Frontal cortex (tissue), 2 donors: ENCODE measurements around the genes CCL7, CCL11 and FNDC8.

- RAMPAGE, long total RNA: no peak
Observed at GRCh38 chr17:32835173-32835842, 41.6 kb downstream of the MYO1D start.

DNA sequence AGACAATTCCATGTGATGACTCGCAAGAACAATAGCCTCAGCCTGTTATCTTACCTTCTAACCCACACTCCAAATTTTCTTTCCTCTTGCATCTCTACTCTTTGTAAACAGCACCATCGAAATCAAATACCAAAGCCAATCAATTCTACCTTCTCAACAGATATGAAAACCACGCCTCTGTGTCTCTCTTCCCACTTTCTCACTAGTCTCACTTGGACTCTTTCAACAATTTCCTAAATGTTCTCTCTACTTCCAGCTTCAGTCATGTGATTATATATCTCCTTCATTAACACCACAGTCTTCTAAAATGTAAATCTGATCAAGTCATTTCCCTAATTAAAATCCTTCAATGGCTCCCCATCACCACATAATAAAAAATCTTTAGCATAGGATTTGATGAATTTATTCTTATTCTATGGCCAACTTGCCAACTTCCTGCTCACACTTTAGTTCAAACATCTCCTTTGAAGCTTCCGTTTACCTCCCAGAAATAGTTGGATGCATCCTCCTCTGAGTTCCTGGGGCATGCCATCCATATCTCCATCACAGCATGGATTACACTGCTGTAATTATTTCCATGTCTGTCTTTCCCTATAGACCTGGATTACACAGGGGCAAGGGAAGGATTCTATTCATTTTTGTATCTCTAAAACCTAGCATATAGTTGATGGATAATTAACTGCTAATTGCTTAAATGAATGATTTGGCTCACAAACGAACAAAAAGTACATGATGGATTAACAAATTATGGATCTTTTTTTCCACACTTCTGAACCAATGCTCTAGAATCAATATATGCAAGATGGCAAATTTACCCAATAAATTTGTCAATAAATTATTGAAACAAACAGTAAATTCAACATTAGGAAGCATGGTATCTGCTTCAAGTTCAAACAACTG, 23.7 kb downstream of the MYO1D start:
- RAMPAGE, long total RNA: no peak

- RAMPAGE, long total RNA: no peak
Observed at GRCh38 chr17:32854055-32854733, 22.7 kb downstream of the MYO1D start.

DNA sequence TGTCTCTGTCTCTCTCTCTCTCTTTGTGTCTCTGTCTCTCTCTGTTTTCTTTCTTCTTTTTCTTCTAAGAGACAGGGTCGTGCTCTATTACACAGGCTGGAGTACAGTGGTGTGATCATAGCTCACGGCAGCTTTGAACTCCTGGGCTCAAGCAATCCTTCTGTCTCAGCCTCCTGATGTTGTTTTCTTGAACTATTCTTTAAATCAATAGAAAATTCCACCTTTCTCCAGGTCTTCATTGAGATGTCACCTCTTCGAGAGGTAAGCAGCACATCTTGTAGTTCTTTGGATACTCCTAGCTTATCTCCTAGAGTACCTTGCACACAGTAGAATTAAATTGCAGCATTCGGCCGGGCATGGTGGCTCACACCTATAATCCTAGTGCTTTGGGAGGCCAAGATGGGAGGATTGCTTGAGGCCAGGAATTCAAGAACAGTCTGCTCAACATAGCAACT, 2.6 kb downstream of the MYO1D start:
- RAMPAGE, long total RNA: no peak

DNA sequence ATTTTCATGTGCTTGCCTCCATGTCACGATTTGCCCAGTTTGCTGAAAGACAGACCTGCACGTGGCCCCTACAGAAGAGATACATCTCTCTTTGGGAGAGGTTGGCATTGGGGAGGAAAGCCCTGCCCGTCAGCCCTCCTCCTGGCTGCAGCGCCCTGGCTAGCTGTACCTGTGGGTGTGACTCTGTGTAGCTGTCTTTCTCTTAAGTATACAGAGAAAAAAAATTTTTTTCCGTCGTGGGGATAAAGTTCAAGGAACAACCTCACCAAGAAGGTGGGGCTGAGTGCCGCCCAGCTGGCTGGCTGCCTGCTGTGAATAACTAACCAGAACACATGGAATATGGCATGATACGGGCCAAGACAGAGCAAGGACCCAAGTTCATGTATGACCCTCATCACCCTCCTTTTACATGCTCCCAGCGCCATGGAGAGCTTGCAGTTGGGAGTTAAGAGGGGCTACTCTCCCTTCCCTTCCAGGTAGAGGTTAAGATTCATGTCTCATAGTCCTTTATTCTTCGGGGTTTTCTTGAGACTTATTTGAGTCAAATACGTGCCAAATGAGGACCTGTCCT, 26.6 kb downstream of the TMEM98 start:
- RAMPAGE, long total RNA: no peak

- RAMPAGE, long total RNA: no peak
Observed at GRCh38 chr17:33523437-33523975, 230.4 kb upstream of the ASIC2 start.

- RAMPAGE, long total RNA: no peak
Observed at GRCh38 chr17:34040080-34040646, 214.9 kb upstream of the CCL2 start.

- RAMPAGE, long total RNA: no peak
Observed at GRCh38 chr17:34246478-34246822, 8.6 kb upstream of the CCL2 start.

- RAMPAGE, long total RNA: no peak
Observed at GRCh38 chr17:34248658-34249232, 6.3 kb upstream of the CCL2 start.

GRCh38 chr17:34270041-34270398, at the start of gene CCL7:
Gene CCL7 (plus strand): TSS chr17:34270221.
- RAMPAGE, long total RNA: no peak

GRCh38 chr17:34285465-34286008, at the start of gene CCL11:
Gene CCL11 (plus strand): TSS chr17:34285742.
- RAMPAGE, long total RNA: no peak

GRCh38 chr17:34721954-34722389, 142.6 kb downstream of the TMEM132E start:
- RAMPAGE, long total RNA: no peak

DNA sequence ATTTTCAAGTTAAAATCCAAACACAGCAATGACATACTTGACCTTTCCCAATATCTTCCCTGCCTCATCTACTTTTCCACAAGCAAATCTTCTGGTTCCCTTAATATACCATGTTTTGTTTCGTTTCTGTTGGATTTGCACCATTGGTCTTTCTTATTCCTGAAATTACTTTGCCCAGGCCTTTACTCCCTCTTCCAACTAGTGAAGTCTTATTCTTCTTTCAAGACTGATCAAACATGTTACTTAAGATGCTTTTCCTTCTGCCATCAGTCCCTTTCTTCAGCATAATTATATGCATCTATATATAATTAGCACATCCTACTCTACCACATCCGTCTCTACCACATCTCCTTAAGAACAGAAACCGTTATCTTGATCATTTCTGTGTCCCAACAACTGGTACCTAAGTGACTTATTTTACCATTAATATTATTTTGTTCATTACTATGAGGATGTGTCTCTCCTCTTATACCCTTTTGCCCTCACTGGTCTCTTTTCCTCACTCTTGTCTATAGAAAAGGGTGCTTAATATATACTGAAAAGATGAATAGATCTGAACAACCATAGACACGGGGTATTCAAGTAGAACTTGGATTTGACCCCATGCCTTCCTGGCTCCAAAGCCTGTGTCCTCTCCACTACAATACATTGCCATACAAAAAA, 889 bp downstream of the CCT6B start:
- RAMPAGE, long total RNA: no peak

- RAMPAGE, long total RNA: no peak
Observed at GRCh38 chr17:35051074-35051662, 12.3 kb downstream of the RFFL start.

GRCh38 chr17:35055755-35056491, 7.6 kb downstream of the RFFL start:
- RAMPAGE, long total RNA: no peak

- RAMPAGE, long total RNA: no peak
Observed at GRCh38 chr17:35121448-35121706, at the start of gene FNDC8. Gene FNDC8 (plus strand): TSS chr17:35121615.

DNA sequence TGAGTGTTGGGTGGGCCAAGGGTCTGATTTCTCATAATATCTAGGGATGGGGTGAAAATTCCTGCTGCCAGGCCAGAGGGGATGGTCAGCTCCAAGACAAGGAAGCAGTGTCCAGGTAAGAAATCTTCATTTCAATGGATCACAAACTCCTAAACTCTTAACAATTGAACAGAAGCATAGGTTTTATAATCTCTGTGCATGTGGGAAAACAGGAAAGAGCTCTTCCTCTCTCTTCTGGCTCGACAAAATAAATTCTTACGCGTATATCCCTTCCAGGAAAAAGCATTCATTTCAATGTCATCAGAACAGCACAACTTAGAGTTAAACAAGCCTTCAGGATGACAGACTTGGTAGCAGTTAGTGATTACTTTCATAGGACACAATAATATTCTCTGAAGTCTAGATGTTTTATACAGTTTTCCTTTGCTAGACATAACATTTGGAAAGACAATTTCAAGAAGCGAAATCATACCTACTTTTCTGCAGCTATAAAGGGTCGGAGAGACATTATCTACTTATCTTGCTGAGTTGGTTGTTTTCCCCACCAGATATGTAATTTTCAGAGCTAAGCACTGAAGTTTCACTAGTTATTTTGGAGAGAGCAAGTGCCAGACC, 19.3 kb upstream of the SLC35G3 start:
- RAMPAGE, long total RNA: no peak

DNA sequence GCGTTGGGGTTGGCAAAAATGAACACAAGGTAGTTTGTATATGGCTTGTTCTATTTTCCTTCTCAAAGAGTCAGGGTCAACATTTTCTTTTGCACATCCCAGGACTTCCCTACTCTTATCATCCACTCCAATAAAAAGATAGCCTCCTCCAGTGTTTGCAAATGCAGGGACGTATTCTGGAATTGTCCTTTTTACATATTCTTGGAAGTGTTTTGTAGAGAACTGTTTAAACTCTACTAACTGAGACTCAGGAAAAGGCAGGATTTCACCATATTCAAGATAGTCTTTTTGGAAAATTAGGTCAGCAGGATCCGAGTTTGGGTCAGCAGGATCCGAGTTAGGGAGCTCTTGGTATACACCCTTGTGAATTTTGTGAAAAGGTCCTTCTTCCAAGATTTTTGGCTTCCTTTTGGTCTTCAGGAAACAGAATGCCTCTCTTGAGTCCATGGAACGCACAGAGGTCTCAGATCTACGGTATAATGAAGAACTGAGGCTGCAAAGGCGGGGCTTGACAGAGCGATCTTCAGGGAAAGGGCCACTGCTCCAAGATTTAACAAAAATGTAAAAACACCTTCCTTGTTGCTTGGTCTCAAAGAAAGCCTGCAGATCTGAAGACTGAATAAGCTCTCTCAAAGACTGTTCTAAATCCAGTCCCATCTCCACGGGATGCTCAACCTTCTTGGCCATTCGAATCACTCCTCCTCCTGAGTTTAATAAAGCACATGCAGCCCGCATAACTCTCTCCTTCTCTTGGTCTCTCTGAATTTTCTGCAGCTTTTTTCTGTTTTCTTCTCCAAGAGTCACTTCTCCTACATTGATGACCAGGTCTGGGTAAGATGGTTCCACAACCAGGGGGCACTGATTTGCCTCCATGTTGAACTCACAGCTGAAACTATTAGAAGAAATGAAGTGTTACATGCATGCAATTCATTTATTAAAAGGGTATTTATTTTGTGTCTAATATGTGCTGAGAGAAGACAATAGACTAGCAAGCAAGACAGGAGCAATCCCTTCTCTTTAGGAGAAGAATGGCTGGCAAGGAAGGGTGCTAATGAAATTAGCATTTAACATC, 10.2 kb downstream of the SLFN11 start:
- RAMPAGE, long total RNA: no peak

- RAMPAGE, long total RNA: no peak
Observed at GRCh38 chr17:35409738-35410703, 22.3 kb downstream of the SLFN12 start.

DNA sequence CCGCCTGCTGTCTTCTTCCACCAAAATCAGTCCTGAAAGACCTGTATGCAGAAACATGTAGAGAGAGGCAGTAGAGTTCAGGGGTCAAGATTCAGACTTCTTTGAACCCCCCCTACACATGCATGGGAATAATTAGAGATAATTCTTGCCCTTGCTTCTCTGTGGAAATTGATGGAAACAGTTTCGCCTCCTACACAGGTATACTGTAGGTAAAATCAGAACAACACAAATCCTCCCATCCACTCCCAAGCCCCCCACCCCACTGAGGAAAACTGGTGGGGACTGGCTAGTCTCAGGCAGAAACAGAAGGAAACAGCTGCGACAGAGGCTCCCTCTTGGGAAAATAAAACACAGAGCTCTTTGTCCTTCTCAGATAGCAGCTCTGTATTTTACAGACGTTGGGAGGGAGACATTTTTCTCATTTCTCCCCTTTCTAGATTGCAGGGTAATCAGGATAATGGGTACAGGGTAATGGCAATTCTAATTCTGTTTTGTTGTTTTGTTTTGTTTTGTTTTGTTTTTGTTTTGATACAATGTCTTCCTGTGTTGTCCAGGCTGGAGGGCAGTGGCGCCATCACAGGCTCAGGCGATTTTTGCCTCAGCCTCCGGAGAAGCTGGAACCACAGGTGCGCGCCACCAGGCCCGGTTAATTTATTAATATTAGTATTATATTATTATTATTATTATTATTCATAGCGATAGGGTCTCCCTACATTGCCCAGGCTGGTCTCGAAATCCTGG, 1.0 kb downstream of the SLFN13 start:
- RAMPAGE, long total RNA: no peak